Breast epithelium (tissue), 2 donors: Measurements from ENCODE around the gene ODAD2.

DNA sequence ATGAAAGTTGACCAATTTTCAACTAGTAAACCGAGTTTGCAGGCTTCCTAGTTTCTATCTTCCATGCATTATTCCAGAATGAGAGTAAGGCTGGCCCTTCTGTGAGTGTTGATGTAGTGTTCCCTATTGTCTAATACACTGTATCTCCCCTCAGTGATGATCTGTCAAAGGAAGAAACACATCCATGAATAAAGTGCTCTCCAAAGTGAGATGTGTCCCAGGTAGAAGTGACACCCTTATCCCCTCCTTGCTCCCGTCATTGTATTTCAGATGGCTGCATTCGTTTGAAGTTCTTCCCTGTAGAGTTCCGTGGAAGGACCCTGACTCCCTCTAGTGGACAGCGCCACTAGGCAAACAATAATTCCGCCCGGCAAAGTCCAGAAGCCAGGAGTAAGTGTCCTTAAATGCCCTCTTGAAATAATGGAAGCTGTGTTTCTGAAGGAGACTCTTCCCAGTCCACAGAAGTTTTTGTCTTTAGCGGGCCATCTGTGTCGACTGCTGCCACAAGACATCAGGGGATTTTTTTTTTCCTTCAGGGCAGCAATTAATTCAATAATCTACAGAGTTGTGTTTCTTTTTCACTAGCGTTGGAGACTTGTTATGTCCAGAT, 64.5 kb downstream of the THNSL1 start:
- PRO-cap = no peak
- RAMPAGE, long total RNA, 2 experiments = no peak in any of the 2 experiments

- PRO-cap = no peak
- RAMPAGE, long total RNA, 2 experiments = no peak in any of the 2 experiments
Observed at GRCh38 chr10:26407344-26407846, 30.7 kb upstream of the APBB1IP start.

- PRO-cap = no peak
- RAMPAGE, long total RNA, 2 experiments = no peak in any of the 2 experiments
Observed at GRCh38 chr10:27100887-27101443, 671 bp upstream of the ANKRD26 start.

DNA sequence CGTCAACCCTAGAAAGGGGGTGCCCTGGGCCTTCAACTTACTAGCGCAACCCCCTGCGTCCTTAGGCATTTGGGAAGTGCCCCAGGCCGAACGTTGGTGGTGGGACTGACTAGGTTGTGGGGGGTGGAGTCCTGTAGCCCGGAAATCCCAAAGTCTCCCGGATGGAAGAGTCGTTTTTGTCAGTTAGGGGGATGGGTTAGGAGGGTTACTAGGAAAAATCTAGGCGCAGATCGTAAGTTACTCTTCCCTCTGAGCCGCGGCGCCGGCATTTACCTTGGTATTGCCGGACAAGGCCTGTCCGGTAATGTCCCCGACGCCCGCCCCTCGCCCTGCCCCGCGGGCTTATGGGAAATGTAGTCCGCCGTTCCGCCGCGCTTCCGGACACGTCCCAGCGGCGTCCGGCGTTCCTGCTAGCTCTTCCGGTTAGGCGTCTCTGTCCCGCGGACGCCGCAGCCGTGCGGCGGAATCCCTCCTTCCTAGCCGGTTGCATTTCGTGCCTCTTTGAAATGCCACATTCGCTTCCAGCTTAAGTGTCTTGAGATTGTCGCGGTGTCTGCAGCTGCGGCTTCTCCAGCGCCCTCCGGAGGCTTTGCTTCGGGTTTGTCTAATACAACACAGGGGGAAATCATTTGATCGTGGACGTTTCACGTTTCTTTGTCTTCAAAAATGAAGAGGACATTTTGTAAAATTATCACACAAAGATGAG, 1.3 kb upstream of the ACBD5 start:
- PRO-cap = unidirectional peak, minus-strand start at position 71 of the sequence; bidirectional peak, plus-strand start at position 436 of the sequence, minus-strand start at position 306 of the sequence
- RAMPAGE, long total RNA, 2 experiments = start-site peak on the minus strand in 2 of 2 experiments, centred at position 306 of the sequence, 32 to 99 reads per replicate

DNA sequence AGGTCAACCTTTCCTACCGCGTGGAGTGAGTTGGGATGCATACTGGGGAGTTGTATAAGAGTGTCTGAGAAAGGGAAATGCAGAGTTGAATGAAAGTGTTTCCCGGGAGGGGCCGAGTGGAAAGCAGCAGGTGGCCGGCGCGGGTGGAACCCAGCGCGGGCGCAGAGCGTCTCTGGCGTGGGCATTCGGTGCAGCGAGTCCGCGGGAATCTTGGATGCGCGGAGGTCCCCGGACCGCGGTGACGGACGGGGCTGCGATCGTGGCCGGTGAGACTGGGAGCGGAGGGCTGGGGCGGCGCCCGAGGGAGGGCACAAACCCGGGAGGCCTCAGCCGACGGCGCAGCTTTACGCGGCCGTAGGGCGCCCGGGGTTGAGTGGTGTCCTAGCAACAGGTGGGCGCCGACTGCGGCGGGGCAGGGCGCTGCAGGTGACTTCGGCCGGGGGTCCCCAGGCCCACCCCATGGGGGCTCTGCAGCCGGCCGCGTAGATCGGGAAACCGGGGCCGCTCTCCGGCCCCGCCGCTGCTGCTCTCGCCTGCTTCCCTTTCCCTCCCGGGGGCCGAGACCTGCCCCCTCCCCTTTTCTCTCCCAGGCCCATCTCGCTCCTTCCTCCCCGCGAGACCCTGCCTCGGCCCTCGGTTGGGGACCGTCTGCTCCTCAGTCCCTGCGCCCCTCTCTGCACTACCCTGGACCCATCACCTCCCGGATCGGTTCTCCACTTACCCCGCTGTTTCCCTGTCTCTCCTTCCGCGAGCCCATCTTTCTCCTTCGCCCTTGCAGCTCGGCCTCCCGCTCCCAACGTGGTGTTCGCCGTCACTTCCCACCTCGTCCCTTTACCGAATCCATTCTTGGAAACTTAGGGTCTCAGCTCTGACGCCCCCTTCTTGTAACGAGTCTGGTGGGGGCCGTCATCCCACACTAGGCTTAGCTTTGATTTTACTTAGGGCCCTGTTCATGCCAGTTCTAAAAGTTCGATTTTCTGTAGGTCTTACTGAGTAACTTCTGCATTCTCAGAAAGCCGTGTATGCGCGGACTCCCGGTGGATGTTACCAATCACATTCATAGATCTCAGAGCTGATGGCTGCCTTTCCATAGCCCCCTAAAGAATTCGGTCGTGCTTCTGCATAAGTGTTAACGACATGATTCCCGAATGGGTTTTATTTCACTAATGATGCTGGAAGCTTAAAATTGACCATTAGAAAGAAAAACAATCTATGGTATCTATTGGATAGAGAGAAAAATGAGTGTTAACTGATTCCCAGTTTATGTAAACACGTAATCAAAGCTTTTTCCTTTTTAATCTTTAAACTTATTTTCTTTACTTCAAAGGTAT, 18.5 kb upstream of the ACBD5 start:
- PRO-cap = no peak
- RAMPAGE, long total RNA, 2 experiments = start-site peak on the plus strand in 1 of 2 experiments, centred at position 140 of the sequence, 7 reads per replicate

DNA sequence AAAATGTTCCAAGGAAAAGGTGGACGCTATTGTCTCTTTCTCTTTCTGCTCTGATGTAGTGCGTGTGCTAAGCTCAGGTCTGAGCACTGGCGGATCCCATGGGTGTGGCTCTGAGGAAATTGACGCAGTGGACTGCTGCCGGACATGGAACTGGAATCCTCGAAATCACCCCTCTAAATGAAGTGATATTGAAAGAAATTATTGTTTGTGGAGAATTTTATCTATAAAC, 22.2 kb upstream of the ACBD5 start:
- PRO-cap = no peak
- RAMPAGE, long total RNA, 2 experiments = no peak in any of the 2 experiments

DNA sequence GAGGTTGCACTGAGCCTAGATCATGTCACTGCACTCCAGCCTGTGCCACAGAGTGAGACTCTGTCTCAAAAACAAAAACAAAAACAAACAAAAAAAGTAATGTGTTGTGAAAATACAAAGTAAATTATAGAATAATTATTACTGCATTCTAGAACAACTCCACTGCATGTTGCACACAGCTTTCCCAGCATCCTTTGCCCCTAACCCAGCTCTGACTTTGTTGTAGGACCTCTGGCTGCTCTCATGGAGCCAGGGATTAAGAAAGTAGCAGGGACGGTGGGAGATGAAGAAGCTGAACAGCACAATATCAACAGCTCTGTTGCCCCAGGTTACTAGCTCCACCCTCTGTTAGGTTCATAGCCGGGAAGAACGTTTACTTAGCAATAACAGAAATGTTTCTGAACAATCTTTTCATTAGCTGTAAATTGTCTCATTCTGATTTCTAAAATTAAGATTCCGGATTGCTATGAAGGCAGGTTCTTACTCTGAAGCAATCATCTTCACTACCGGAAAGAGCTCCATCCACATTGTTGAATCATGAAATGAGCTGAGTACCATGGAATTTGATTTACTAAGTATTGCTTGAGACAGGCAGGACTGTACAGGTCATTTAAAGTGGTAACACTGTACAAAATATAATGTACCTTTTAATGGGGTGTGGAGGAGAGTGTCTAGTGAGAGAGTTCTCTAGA, 21.1 kb upstream of the RAB18 start:
- PRO-cap = no peak
- RAMPAGE, long total RNA, 2 experiments = no peak in any of the 2 experiments

GRCh38 chr10:27513623-27514278, 9.6 kb downstream of the RAB18 start:
- PRO-cap = no peak
- RAMPAGE, long total RNA, 2 experiments = no peak in any of the 2 experiments

GRCh38 chr10:27998325-27999386, at the start of gene ODAD2:
TSS of gene ODAD2 (minus strand) at chr10:27999079.
- PRO-cap = no peak
- RAMPAGE, long total RNA, 2 experiments = no peak in any of the 2 experiments

DNA sequence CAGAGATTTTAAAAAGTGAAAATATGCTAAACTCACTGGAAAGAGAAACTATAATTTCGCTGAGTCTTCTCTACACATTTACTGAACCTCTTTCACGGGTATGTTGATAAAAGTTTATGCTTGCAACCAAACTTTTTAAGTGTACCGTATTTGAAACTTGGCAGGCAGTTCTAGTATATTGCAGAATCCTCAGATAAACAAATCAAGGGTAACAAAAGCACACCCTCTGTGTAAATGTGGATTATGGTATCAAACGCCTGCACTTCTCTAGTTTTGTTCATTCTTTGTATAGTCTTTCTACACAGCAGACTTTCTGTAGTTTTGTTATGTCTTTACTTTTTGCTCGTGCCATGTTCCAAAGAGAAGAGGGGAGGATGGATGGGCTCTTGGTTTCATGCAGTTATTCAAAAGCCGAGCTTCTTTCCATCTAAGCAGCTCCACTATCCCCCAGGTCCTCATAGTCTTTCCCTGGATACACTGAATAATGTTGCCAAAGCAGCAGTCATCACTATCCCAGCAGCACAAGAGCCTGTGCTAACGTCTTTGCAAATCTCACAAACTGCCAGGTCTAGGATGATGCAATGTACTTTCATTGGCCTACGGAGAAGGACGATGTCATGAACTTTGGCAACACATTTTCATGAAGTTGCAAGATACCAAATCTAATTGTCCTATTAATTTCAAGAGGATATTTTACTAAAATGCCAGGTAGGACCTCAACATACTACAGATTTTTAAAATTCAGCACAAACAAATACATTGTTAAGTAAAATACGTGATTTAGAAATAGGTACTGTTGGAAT, 131.2 kb downstream of the MPP7 start:
- PRO-cap = no peak
- RAMPAGE, long total RNA, 2 experiments = no peak in any of the 2 experiments

DNA sequence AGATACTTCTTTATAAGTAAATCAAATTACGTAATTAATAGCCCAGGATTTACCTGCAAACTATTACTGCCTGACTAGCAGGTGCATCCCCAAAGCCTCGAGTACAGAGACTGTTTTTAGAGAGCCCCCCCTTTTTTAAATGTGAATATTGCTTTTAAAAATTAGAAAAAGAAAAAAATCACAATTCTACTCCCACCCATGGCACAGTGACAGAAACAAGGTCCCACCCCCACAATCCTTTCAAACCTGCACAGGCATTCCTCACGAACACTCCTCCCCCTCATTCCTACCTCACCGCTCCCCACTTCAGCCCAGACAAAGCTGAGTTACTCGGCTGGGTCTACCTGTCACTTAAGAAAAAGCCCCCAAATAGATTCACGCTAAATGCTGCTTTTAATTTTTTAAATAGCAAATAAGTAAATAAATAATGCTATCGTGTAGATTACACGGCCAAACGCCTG, 906 bp downstream of the MPP7 start:
- PRO-cap = no peak
- RAMPAGE, long total RNA, 2 experiments = no peak in any of the 2 experiments

GRCh38 chr10:28333979-28334696, 31.3 kb upstream of the MPP7 start:
- PRO-cap = no peak
- RAMPAGE, long total RNA, 2 experiments = no peak in any of the 2 experiments

GRCh38 chr10:28387073-28387625, 84.3 kb upstream of the MPP7 start:
- PRO-cap = no peak
- RAMPAGE, long total RNA, 2 experiments = no peak in any of the 2 experiments

DNA sequence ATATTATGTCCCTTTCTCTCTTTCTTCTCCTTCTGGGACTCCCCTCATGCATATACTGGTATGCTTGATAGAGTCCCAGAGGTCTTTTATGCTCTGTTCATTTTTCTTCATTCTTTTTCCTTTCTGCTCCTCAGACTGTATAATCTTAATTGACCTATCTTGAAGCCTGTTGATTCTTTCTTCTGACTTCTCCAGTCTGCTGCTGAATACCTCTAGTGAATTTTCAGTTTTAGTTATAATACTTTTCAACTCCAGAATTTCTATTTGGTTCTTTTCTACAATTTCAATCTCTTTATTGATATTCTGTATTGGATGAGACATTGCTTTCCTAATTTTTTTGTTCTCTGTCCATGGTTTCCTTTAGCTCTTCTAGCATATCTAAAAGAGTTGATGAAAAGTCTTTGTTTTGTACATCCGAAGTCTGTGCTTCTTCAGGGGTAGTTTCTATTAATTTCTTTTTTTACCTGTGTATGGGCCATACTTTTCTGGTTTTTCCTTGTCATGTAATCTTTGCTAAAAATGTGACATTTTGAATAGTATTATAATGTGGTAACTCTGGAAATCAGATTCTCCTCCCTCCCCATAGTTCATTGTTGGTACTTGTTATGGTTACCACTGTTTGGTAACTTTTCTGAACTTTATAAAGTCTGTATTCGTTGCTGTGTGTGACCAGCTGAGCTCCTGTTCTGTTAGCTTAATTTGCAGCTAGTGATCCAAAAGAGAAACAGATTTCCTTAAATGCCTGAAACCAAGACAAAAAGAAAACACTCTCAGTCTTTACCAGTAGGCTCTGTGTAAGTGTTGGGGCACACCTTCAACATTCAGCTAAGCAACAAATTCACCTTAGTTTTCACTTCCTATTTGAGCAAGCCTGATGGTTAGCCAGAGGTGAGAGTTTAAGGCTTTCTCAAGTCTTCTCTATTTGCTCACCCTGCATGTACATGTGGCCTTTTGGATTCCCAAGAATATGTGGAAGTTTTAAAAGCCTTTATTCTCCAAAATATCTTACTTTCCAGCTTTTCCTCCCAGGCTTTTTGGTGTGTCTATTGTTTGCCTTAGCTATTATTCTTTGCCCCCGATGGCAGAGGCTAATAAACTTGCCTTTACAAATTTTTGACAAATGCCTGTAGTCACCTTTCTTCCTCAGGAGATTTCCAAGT, 8.7 kb upstream of the WAC start:
- PRO-cap = no peak
- RAMPAGE, long total RNA, 2 experiments = no peak in any of the 2 experiments

DNA sequence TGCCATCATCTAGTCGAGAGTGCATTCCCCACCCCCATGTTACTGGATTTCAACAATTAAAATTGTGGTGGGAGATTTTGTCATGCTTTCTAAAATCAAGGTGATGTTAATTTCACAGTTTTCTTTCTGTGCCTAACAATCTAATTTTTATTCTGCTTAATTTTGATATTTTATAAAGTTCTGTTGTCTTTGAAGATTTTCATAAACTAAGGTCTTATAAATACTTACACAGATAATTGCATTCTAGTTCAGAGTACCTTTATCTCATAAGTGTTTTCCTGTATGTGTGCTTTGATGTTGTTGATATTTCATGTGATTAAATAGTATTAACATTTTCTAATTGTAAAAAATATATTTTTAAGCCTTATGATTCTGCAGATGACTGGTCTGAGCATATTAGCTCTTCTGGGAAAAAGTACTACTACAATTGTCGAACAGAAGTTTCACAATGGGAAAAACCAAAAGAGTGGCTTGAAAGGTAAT, 56.5 kb downstream of the WAC start:
- PRO-cap = no peak
- RAMPAGE, long total RNA, 2 experiments = no peak in any of the 2 experiments

DNA sequence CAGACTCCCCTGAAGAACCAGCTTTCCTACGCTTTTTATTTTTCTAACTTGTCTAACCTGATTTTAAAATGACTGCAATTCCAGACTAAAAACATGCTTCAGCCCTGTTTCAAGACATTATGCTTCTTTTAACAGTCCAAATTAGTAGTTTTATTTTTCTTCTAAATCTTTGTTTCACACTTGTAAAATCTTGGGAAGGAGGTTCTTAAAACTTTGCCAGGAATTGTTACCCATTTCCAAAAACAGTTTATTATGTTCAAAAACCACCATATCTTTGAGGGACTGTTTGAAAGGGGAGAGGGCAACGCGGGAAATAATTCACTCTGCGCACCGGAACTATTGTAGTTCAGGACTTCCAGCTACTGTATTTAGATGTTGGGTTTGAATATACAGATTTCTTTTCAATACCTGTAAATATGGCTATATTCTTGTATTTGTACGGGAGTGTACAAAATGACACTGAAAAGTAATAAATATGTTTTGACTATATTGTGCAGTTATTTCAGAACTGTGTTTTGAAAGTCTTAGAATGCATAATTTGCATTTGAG, 54.7 kb upstream of the BAMBI start:
- PRO-cap = no peak
- RAMPAGE, long total RNA, 2 experiments = no peak in any of the 2 experiments

DNA sequence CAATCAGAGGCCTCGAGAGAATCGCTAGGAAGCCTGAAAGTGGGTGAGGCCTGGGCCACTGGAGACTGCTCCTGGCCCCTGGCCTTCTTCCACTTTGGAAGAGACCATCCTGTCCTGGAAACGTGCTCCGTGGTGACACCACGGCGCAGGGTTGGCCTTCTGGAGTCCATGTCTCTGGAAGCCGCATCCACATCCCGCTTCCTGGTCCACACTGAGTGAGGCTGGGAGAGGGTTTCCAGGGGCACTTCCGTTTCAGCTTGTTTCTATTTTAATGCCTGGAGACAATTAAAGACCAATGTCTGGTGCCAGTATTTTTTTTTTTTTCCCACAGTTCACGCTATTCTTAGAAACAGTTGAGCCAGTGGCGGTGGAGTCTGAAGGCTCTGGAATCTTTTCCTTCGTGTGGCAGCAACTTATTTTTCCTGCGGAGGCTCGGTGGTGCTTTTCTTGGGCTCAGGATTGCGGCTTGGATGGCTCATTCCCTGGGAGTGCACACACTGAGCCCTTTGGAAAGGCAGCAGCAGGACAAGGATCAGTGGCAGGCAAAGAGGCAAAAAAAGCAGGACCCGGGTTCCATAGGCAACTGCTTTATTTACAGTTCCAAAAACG, 202.6 kb downstream of the BAMBI start:
- PRO-cap = no peak
- RAMPAGE, long total RNA, 2 experiments = no peak in any of the 2 experiments

DNA sequence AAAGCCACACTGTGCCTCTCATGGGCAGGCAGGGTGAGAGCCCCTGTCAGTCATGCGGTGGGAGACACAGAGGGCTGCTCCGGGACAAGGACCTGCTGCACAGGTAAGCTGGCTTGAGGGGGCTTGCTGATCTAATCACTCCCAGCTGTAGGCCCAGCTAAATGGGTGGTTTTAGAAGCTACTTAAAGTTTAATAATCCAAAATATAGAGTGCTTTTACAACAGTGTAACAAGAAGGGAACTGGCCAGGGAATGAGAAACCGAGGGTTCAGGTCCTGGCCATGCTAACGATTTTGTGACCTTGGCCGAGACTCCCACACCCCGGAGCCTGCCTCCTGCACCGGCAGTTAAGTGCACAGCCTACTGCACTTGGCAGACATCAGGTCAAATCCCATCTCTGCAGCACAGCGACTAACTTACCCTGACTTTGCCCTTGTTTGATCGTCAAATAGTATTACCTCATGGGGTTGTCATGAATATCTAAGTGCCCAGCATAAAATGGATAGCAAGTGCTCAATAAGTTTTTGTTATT, 35.3 kb downstream of the LYZL1 start:
- PRO-cap = no peak
- RAMPAGE, long total RNA, 2 experiments = no peak in any of the 2 experiments

GRCh38 chr10:29586919-29587669, 47.7 kb downstream of the SVIL start:
- PRO-cap = no peak
- RAMPAGE, long total RNA, 2 experiments = no peak in any of the 2 experiments

- PRO-cap = no peak
- RAMPAGE, long total RNA, 2 experiments = no peak in any of the 2 experiments
Observed at GRCh38 chr10:29598611-29599801, 35.8 kb downstream of the SVIL start.